Endodermal cell (in vitro differentiated cells): ENCODE results near the gene SLC25A13.

DNA sequence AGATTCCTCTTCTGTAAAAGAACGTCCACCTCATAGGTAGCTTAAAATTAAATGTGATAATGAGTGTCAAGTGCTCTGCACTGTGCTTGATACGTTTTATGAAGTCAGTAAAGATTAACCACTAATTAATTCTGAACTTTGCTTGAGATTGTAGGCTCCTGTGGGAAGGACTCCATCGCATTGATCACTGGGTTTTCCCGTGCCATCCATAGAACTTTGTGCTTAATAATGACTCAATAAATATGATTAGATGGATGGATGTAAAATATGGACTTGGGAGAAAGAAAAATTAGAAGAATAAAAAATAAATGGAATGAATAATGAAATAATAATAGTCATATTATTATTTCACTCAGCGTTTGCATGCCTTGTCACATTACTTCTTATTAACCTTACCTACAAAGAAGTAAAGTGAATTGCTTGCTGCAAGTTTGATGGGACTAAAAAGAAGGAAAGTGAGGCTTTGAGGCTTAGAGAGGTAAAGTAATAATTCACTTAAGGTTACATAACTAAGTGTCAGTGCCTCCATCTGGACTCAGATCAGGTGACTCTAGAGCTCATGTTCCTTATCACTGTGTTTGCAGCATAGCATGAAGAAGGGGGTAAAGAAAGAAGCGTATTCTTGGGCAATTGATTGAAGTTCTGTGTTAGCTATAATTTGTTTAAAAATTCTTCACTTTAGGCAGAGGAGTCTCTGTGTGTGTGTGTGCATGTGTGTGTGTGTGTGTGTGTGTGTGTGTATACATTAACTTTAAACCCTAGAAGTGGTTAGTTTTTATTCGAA, 1.8 kb upstream of the PON3 start:
- PRO-cap: no peak

- PRO-cap: no peak
These were observed 44.4 kb downstream of the PDK4 start for GRCh38 chr7:95551896-95552385.

- PRO-cap: no peak
These were observed 86.7 kb upstream of the PDK4 start for GRCh38 chr7:95683066-95683279.

- PRO-cap: no peak
These were observed 144.2 kb downstream of the DYNC1I1 start for GRCh38 chr7:95916519-95916984.

GRCh38 chr7:96045164-96045726, 272.9 kb downstream of the DYNC1I1 start:
- PRO-cap: no peak

DNA sequence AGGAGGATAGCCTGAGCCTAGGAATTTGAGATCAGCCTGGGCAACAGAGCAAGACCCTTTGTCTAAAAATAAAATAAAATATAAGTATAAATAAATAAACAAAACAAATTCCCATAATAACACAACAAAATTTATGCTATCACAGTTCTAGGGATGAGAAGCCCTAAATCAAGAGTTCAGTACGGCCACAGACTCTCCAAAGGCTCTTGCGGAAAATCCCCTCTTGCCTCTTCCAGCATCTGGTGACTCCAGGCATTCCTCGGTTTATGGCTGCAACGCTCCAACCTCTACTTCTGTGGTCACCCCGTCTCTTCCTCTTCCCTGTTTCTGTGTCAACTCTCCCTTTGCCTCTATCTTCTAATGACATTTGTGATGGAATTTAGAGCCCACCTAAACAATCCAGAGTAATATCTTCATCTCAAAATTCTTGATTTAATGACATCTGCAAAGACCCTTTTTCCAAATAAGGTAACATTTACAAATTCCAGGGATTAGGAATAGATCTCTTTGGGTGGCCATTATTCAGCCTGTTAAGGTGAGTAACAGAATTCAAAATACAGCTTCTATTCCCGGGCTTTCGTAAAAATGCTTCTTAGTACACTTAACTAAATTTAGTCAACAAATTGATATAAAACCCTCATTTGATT, 51.1 kb downstream of the SLC25A13 start:
- PRO-cap: unidirectional peak, minus-strand start at position 322 of the sequence

DNA sequence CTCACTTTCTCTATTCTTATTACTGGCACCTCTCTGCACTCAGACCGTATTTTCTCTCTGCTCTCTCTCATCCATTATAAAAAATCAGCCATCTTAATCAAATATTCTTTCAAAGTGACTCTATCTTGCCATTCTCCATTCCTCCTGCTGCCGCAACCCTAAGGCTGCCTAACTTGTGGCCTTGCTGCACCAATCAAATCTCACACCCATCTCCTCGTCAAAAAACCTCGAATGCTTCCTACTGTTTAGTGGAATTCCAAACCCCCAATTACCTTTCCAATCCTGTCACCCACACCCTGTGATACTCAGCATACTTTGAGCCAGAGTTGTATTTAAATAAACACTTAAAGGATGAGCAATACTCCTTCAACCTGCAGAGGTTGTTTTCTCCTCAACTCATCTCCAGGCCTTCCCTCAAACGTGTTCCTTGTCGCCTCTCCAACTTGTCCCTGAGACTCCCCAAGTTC, 36.8 kb downstream of the SLC25A13 start:
- PRO-cap: no peak

- PRO-cap: bidirectional peak, plus-strand start at chr7:96314664, minus-strand start at chr7:96314518
These were observed 7.4 kb downstream of the SLC25A13 start for GRCh38 chr7:96314252-96315045.

GRCh38 chr7:96321053-96321604, 769 bp downstream of the SLC25A13 start:
- PRO-cap: bidirectional peak, plus-strand start at chr7:96321540, minus-strand start at chr7:96321450

DNA sequence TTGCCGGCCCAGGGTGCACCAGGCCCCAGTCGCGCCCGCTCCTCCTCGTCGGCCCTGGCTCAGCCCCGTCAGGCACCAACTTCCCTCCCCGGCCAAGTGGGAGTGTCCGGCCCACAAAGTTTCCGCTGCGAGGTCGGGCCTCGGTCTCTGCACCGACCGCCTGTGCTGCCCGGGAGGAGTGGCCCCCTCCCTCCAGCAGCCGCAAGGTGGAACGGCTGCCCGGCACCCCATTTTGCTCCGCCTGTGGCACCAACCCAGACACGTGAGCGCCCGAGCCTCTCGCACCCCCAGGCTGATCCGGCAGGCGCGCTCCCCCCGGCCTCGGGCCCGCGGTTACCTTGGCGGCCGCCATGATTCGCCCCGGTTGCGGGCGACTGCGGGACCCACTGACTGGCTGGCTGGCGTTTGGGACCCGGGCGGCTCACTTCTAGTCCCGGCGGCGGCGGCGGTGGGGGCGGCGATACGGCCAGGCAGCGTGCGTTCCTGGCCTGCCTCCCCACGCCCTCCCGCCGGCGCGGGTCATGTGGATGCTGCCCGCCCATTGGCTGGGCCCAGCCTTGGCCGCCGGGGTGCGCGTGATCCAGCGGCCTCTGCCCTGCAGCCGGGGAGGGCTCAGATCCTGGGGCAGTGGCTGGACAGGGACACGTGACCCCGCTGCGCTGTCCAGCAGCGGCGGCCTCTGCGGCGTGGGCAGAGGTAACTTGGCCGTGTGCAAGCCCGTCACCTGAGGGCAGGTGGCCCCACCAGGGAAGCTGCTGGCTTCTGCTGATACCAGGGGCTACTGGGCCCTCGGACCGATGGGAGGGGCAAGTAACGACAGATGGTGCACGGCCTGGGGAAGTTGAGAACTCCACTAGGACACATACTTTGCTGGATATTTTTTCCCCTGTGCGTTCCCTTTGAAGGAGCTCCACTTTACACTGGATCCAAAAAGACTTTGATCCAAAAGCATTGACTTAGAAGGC, at the start of gene SLC25A13:
Gene SLC25A13 (minus strand): TSS at position 494 of the 965 bp plus-strand sequence.
- PRO-cap: bidirectional peak, plus-strand start at position 351 of the sequence, minus-strand start at position 407 of the sequence

GRCh38 chr7:97003808-97004408, 1.4 kb upstream of the DLX6 start:
- PRO-cap: no peak

DNA sequence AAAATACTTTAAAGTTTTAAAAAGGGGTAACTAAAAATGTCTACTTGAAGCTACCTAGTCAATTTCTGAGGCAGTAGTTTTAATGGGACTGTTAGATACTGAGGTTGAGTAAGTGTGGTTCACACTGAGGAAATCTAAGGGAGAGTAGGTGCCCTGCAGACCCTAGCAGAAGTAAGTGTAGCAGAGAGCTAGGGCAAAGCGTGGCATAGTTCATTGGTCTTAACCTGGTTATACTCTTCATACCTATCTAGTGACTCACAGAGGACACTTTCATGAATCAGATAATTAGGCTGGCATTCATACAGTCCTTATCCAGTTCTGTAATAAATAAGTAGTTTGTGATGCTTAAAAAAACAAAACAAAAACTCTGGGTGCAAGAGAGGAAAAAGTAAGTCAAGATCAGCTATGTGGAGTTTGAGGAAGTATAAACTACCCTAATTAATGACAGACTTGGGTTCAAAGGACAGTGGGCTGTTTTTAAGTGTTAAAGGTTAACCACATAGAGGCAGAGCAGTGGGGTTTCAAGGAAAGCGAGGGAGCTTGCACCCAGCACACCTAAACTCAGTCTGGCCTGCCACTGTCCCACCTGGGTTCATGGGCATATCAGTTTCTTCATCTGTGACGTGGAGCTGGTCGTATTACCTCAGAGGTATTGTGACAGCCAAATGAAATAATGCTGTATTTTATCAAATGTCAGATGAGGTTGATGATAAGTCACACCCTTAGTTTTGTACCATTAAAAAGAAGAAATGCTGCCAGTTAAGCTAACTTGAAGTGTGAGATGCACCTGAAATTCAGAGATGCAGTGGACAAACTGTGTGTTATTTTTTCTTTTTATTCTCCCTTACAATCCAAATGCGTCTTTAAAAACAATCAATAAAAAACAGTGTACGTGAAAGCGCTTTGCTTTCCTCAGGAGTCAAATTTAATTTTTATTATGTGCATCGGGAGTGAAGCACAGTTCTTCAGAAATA, 27.2 kb downstream of the LMTK2 start:
- PRO-cap: no peak

DNA sequence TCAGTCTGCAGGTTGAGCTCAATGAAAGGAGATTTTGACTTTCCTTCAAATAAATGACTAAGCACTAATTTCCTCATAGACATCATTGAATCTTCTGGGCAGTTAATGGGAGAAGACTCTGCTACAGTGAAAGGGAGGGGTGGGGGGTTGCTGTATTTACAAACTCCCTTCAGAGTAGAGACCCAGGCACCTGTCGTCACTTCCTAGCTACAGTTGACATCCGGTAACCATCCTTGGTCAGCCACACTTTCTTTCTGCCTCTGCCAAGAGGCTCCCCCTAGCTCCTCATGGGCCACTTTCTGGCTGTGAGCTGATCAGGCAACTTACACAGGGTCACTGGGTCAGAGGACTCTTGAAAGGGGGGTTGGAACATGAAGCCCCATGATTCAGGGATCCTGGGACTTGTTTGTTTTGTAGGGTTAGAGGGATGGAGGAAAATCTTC, 1.3 kb downstream of the TECPR1 start:
- PRO-cap: no peak

- PRO-cap: no peak
These were observed 1.7 kb downstream of the BRI3 start for GRCh38 chr7:98283139-98283668.

GRCh38 chr7:98284018-98285152, 2.9 kb downstream of the BRI3 start:
- PRO-cap: no peak

DNA sequence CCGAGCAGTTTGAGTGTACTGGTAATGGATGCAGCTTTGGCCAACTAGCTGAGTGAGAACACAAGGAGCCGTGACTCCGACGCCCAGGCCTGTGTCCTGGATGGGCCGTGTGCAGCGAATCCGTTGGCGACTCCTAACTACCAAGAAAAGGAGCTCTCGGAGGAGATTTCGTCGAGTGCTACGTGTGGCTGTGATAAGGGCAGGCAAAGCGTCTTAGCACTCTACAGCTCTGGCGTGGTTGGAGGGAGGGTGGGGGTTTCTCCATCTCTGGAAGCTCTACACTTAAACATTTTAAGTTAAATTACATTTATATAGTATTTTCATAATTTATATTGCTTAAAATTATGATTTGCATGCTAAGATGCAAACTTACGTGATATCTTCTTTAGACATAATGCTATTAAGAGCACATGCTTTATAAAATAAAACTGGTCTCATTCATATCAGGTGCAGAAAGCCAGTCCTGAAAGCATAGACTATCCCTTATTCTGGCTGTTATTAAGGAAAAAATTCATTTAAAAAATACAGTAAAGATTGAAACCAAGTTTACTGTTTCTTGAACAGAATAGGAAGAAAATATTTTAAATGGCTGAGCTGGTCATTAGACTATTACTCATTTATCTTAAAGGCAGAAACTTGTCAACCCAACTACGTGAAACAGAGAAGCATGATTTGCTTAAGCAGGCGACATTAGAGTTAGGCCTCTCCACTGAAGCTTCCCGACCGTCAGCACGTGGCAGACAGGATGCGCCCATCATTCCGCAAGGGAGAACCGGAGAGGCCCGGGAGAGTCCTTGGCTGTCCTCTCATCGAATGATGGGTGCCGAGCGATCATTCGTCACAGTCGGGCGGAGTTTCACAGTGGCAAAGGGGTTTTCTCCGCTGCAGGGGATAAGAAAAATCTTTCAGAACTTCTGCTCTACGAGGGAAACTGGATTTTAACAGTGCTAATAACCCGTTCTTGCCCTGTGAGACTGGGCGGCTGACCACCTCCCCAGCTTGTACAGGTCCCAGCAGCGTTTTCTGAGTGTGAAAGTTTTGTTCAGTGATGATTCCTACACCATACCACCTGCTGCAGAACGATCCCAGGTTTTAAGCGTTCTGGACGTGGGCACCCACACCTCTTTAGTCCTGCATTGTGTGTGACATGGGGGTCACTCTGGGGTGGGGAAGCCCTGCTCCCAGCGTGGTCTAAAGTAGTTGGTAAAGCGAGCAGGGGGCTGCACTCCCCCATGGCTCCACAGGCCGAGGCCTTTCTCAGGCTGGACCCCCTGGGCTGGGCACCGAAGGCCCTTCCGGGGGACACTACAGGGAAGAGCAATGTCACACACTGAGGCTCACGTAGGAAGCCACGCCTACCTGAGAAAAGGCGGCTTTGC, 11.7 kb downstream of the BRI3 start:
- PRO-cap: no peak

DNA sequence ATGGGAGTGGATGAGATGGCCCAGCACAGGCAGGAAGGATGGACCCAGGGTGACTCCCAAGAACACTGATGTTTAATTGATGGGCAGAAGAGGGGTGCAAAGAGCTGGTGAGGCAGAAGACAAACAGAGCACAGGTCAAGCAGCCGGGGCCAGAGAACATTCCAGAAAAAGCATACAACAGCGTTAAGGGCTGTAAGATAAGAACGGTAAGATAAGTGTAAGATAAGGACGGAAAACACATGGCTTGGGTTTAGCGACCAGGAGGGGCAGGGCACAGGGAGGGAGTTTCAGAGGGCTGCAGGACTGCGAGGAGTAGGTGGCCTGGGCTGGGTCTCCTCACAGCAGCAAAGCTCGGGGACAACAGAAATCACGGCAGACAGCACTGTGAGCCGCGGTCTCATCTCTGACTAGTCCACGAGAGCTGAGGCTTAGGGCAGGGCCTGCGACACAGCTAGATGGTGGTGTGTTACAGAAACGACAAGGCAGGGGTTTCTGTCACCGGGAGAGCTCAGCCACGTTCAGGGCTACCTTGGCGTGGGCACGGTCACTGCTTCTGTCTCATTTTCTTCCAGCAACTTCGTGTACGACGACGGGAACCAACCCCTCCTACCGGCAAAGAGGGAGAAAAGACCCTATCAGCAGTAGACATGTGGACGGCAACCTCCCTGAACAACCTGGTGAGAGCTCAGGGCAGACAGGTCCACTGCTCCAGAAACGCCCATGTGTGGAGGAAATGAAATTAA, 24.6 kb downstream of the BRI3 start:
- PRO-cap: unidirectional peak, plus-strand start at position 290 of the sequence

DNA sequence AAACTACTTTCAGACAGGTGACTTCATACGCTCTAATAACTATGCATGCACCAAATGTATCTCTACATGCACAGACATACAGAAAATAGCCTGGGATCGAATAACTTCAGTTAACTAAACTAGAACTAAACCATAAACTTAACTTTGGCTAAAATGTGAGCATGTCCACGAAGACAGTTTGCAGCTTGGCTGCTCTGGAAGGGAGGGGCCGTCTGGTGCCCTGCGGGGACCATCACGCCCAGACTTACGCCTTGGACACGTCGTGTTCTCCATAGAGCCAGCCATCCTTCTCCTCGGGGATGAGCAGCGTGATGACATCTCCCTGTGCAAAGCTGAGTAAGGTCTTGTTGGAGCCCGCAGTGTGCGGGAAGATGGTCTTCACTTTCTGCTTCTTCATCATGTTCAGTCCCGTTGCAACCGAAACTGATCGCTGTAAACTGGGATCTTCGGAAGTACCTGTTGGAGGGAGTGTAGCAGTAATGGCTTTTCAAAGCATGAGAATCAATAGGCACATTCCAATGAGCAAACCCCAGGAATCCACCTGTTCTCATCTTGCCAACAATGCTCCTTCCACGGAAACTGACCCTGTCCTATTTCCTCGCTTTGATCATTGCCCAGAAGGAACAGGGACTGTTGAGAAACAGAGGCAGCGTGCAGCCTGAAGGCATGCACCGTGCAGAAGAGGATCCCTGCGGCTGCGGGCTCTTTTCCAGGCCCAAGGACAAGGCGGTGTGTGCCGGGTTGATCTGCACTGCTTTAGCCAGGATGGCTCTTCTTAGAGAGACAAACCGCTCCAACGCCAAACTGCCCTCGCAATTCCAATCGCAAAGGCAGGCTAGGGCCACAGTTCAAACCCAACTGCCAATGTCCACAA, 26.2 kb downstream of the BRI3 start:
- PRO-cap: no peak

GRCh38 chr7:98642053-98642752, 25.1 kb downstream of the NPTX2 start:
- PRO-cap: no peak

DNA sequence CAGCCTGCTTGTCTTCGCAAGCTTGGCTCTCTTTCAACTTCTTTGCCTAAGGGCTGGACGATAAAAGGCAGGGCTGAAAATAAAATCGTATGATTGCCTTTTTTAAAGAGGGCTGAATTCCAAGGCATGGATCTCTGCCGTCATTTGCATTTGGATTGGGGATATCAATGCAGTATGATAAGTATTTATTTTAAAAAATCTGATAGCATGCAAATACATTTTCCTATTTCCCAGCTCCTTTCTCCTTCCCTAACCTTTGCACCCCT, 80.5 kb downstream of the NPTX2 start:
- PRO-cap: no peak